Urinary bladder (tissue), 3 donors: ENCODE measurements around a stretch of chr4.

DNA sequence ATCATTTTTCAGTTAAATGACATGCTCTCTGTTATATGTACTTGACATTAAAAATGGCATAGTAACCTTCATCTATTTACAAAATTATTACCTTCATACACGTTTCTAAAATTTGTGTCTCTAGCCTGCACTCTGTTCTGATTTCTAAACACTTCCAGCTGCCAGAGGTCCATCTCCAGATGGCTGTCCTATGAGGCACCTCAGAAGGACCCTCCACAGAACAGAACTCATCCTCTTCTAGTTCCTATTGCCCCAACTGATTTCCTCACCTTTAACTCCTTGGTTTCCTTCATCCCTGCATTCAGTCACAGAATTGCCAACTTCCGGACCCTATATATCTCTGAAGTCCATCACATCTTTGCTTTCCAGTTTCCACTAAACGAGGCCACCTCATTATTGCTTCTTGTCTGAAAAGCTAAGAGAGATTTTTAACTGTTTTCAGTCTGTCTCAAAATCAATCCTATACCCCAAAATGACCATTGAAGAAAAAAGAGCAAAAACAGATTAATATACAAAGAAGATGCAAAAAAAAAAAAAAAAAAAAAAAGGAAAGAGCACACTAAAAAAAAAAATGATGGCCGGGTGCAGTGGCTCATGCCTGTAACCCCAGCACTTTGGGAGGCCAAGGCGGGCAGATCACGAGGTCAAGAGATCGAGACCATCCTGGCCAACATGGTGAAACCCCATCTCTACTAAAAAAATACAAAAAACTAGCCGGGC, 73.0 kb downstream of the CAMK2D start:
- PRO-cap: no peak
- RAMPAGE, long total RNA: no peak

DNA sequence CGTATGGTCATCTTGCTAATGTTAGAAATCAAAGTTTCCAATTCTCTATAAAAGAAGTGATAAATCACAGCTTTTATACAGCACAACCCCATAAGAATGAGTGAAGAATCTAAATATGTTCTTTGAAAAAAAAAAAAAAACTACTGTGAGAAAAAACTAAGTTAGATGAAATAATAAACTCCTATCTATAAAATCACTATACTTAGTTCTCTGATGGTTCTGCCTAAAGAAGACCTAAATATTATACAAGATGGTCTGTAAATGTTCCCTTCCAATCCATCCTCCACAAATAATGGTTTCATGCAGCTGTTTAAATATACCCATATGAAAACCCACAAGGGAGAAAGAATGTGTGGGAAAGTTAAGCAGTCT, 23.5 kb downstream of the CAMK2D start:
- PRO-cap: unidirectional peak, minus-strand start at position 287 of the sequence
- RAMPAGE, long total RNA: no peak

DNA sequence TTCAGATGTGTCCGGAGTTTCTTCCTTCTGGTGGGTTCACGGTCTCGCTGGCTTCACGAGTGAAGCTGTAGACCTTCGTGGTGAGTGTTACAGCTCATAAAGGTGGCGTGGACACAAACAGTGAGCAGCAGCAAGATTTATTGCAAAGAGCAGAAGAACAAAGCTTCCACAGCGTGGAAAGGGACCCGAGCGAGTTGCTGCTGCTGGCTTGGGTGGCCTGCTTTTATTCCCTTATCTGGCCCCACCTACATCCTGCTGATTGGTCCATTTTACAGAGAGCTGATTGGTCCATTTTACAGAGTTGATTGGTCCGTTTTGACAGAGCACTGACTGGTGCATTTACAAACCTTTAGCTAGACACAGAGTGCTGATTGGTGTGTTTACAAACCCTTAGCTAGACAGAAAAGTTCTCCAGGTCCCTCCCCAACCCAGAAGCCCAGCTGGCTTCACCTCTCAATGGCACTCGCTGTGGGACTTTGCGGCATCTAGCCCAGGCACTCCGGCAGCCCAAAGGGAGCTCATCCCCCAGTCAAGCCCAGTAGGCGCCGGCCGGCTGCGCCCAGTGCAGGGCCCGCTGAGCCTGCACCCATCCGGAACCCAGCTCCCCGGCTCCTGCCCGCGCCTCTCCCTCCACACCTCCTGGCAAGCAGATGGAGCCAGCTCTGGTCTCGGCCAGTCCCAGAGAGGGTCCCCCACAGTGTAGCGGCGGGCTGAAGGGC, 117.0 kb upstream of the UGT8 start:
- PRO-cap: no peak
- RAMPAGE, long total RNA: no peak

- PRO-cap: no peak
- RAMPAGE, long total RNA: no peak
Measured at GRCh38 chr4:114615405-114615923, 16.9 kb downstream of the UGT8 start.

DNA sequence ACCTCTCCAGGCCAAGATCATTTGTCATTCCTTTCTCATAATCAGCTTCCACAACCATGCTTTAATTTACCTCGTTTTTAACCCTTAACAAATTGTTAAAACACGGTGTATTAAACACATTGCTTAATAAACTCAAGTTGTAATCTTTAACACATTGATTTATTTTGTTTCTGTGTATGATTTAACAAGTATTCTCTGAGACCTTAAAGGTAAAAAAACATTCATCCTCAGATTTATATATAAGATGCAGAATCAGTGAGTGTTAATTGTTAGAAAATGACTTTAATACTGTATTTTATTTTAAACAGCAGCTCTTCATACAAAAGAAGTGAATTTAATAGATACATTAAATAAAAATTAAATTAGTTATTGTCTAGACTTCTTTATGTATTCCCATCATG, 289.9 kb upstream of the TRAM1L1 start:
- PRO-cap: no peak
- RAMPAGE, long total RNA: no peak

DNA sequence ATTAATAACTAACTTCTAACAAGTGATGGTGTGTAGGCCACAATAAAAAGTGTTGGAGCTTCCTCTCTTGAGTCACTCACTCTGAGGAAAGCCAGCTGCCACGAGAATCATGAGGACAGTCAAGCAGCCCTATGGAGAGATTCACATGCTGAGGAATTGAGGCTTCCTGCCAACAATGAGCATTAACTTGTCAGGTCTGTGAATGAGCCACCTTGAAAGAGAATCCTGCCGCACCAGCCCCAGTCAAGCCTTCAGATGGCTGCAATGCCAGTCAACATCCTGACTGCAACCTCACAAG, 76.7 kb downstream of the PRSS12 start:
- PRO-cap: no peak
- RAMPAGE, long total RNA: no peak

DNA sequence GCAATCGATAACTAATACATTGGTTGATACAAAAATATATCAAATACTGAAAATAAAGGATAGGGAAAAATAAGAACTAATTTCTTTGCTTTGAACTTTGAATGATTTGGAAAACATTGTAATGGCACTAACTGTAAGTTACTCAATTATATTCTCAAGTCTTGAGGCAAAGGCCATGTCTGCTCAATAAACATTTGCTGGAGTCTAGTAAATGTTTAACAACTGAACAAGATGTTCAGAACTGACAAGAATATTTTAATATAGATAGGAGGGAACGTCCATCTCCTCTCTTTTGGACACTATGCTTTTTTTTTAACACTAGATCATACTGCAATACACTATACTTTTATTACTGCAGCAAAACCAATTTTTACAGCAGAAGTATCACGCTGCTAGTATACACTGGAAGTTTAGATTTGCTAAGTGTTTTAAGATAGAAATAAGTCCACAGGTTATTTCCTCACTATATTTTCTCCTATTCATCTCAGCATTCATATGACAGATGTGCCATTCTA, 76.2 kb downstream of the PRSS12 start:
- PRO-cap: no peak
- RAMPAGE, long total RNA: no peak

DNA sequence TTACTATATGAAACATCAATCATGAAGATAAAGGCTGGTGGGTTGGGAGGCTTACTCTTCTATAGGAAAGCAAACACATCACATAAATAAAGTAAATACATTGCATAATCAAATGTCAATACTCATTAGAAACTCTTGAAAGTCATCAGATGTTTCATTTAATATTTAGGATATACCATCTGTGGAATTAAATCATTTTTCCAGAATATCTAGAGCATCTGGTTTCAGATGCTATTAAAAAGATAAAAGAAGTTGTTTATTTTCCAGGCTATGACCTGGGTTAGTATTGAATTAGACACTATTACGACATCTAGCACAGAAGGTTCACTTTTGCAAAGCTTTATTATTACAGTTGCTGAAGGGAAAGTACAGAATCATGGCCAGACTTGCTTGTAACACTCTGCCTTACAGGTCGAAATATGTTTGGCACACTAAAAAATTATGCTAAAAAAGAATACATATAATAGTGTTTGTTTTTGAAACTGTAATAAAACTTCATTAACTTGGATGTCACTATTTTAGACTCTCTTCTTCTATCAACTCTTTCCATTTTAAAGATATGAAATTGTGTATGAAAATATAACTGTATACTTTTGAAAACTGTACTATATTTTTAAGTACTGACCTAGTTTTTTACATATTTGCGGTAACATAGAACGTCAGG, 72.7 kb downstream of the METTL14 start:
- PRO-cap: unidirectional peak, plus-strand start at position 351 of the sequence
- RAMPAGE, long total RNA: no peak

- PRO-cap: no peak
- RAMPAGE, long total RNA: no peak
Measured at GRCh38 chr4:118894153-118894698, 5.6 kb downstream of the SYNPO2 start.

DNA sequence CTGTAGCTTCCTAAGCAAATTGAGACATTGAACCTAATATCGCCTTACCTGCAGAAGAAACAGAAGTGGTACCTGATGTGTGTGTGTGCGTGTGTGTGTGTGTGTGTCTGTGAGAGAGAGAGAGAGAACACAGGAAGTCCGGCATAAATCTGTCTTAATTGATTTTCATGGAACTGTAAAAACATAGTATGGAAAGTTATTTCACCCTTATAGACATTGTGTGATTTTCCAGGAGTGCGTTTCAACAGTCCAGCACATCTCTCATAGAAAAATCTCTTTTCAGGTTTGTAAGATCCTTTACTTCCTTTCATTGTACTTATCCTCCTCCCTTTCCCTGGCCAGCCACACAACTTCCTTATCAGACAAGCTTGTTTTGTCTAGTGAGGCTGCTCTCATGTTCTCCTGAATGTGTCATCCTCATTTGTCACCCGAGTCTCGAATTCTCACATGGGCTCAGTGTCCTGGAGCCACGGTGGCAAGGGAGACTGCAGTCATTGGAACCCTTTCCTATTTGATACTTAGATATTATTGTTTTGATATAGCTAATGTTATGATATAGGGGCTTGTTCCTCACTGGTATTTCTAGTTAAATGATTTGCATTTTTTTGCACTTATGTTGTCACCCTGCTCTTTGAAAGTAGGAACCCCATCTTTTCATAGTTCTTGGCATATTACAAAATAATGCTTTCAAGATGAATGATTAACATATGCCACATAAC, 16.9 kb downstream of the SYNPO2 start:
- PRO-cap: no peak
- RAMPAGE, long total RNA: no peak

DNA sequence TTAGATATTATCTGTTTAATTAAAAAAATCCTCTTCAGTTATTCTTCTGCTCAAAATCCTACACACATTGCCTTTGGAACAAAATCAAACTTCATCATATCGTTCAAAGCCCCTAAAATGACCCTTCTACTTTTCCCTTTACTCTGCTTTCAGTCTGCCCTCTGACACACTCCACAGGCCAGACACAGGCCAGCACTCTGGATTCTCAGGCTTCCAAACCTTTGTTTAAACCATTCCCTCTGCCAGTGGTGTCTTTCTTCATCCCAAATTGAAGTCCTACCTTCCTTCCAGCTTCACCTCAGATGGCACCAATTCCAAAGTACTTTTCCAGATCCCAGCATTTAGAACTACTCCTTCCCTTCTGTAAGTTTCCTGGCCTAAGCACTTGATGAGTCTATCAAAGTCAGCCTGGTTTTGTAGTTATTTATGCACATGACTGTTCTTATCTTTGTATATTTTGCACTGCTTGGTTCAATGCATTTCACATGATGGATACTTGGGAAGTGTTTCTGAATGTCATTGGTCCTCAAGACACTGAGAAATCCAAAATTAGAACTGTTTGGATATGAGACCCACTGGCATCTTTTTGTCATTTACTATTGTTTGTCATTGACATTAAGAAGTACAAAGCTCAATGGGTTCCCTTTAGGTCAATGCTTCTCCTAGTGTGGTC, 95.8 kb downstream of the SYNPO2 start:
- PRO-cap: no peak
- RAMPAGE, long total RNA: no peak

GRCh38 chr4:119016481-119016946, 119.1 kb upstream of the MYOZ2 start:
- PRO-cap: bidirectional peak, plus-strand start at chr4:119016828, minus-strand start at chr4:119016692
- RAMPAGE, long total RNA: no peak

DNA sequence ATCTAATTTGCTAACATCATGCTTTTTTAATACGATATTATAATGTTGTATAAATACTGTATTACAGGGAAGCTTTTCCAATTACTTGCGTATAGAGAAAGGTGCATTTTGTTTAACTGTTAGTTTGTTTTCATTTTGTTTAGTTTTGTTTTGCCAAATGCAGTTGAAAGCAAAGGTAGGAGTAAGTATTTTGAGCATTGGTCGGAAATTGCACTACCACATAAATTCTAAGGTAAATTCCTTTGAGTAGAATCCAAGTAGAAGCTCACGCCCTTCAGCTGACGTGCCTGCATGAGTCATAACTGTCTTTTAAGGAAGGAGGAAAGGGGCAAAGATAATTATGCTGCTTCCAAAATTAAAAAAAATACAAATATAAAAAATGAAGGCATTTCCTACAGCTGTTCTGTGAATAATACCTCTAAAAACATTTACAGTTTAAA, 110.3 kb upstream of the MYOZ2 start:
- PRO-cap: bidirectional peak, plus-strand start at position 299 of the sequence, minus-strand start at position 215 of the sequence
- RAMPAGE, long total RNA: no peak

GRCh38 chr4:119039093-119039605, 96.5 kb upstream of the MYOZ2 start:
- PRO-cap: no peak
- RAMPAGE, long total RNA: no peak

DNA sequence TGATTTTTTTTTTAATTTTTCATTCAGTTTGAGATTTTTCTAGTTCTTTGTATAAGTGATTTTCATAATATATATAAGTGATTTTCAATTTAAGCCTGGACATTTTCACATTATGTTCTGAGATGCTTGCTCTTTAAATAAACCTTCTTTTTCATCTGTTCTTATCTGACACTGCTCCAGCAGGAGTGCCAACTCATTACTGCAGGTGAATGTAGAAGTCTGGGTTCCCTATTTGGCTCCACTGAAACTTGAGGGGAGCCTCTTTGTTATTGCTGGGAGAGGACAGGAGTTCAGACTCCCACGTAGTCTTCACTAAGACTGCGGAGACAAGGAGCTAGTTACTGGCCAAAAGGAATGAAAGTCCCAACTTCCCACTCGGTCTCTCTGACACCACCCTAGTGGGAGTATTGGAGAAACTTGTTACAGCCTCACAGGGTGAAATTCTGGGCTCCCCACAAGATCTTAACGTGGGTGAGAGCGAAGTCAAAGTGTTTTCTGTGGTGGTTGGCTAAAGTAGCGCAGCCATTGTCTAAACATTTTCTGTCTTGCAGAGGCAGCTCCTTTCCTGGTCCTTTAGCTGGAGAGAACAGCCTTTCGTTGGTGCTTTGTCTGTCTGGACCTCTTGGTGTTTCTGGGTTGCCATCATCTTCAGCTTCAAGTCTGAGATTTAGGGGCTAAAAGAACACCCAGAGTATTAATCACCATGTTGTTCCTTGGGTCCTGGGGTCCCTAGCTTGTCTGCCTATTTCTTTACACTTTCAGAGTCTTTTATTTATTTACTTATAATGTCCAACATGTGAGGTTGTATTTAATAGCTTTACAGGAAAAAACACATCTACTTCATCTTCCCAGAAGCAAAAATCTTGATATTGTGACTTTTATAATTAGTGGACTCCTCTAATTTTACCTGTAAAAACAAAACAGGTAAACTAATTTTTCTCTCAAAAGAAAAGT, 13.6 kb downstream of the MYOZ2 start:
- PRO-cap: no peak
- RAMPAGE, long total RNA: no peak

GRCh38 chr4:119206136-119206594, 6.3 kb upstream of the USP53 start:
- PRO-cap: no peak
- RAMPAGE, long total RNA: no peak

DNA sequence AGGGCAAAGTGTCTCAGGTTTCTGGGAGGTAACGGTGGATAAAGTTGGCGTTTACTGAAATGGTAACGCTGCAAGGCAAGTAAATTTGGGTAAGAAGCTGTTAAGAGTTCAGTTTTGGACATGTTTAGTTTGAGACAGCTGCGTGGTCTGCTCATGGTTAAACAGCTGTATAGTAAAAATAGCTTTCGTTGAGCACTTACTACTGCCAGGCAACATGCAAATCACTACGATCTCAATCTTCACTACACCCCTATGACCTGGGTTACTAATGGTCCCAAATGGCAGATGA, 778 bp downstream of the C4orf3 start:
- PRO-cap: no peak
- RAMPAGE, long total RNA: no peak

DNA sequence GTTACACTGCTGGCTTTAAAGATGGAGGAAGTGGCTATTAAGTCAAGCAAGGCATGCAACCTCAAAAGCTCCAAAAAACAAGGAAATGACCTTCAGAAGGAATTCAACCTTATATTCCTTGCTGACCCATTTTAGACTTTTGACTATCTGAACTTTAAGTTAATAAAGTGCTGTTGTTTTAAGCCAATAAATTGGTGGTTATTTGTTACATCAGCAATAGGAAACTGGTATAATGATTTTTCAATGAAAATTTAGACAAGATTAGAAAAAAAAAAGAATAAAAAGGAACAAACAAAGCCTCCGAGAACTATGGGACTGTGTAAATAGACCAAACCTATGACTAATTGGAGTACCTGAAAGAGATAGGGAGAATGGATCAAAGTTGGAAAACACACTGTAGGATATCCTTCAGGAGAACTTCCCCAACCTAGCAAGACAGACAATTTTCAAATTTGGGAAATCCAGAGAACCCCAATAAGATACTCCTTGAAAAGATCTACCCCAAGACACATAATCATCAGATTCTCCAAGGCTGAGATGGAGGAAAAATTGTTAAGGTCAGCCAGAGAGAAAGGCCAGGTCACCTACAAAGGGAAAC, 145.8 kb downstream of the PDE5A start:
- PRO-cap: no peak
- RAMPAGE, long total RNA: no peak

DNA sequence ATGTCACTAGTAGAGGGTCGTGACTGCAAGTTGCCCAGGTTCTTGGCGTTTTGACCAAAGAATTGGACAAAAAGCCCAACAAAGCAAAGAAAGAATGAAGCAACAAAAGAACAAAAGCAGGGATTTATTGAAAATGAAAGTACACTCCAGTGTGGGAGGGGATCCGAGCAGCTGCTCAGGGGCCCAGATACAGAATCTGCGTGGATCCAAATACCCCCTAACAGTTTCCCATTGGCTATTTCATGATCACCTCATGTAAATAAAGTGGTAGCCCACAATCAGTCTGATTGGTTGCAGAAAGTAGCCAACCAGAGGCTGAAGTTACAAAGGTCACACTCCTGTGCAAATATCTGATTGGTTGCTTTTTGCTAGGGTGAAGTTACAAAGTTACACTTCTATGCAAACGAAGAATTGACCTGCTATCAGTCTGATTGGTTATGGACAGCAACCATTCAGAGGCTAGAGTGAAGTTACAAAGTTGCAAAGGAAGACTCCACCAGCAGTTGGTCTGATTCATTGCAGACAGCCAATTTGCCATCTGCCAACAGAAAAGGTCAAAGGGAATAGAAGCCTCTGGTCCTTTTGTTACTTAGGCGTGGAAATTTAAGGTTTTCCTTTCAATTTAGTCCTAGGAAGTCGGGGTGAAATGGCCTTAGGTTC, 377.8 kb downstream of the PRDM5 start:
- PRO-cap: no peak
- RAMPAGE, long total RNA: no peak

- PRO-cap: no peak
- RAMPAGE, long total RNA: no peak
Measured at GRCh38 chr4:120648357-120648737, 274.2 kb downstream of the PRDM5 start.